Brain (tissue), 1 donor: ENCODE data around the gene NME2.

DNA sequence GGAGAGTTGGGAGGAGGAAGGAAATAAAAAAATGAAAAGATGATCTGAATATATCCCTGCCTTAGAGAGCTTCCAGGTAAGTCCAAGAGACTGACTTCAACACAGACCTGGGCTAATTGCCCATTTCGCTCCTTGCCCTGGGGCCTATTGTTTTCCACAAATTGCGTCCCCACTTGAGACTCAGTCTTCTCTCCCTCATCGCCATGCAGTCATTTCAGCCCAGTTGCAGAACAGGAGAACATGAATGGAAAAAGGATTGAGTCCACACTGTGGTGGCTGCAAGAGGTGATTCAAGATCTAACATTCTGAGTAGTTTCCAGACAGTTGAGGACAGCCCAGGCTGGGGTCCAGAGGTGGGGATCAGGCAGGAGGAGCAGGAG, 21.6 kb upstream of the TOB1 start:
- RRBS = no CpG with 5 or more reads among the region's 3 CpGs

DNA sequence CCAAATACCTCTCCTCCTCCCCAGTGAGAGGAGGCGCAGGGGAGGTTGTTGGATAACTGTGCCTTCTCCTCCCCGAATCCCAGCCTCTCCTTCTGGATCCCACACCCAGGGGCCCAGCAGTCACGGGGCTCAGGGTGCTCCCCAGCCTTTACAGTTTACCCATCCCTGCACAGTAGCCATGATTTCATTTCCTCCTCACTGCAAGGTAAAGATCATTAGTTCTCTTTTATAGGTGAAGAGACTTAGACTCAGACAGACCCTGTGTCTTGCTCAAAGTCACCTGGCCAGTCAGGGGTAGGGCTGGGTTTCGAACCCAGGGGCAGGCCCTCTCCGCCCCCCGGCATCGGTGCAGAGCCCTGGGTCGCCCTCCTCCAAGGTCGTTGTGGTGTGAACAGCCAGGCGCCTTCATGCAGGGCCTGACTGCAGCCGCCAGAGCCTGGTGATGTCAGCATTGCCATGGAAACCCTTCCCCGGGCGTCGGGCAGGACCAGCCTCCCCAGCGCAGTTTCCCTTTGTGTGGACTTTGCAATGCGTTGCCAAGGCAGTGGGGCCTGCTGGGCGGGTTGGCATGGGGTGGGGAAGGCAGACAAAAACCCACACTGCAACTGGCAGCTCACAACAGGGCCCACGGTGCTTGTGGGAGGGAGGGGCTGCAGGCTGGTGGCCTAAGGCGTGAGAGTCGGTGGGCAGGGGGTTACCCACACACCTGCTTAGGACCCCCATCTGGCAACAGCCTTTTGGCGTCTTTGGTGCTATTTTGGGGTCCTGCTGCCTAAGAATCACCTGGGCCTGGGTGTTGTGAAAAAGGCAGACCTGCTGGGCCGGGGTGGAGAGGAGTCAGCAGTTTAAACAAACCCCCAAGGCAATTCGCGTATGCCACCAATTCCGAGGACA, 53.5 kb upstream of the TOB1 start:
- RRBS = no CpG with 5 or more reads among the region's 25 CpGs

DNA sequence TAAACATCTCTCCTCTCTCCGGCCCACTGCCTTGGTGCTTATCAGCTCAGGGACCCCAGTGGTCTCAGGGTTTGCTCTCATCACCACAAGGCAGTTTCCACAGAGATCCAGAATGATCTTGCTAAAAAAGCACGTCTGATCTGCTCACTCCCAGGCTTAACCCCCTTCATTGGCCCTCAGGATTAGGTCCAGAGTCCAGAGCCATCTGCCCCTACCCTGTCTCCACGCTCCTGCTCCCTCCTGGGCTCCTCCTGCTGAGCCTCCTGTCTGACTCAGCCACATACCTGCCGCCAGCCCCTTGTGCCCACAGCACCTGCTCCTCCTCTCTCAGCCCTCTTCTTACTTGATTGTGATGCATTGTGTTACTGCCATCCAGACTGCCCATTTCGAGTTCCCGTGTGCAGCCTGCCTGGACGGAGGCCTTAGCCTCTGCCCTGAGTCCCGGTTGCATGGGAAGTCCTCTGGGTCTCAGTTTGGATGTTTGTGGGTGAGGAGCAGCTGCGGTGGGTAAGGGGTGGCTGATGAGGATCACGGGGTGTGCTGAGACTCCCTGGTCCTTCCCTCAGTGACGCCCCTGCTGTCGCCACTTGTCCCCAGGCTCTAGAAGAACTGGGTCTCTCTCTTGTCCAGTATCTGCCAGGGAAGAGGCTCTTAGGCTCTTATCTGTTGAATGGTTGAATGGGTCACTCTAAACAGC, 76.2 kb upstream of the TOB1 start:
- RRBS = no CpG with 5 or more reads among the region's 12 CpGs

GRCh38 chr17:50943915-50944971, 78.1 kb upstream of the TOB1 start:
- RRBS = no CpG with 5 or more reads among the region's 63 CpGs

DNA sequence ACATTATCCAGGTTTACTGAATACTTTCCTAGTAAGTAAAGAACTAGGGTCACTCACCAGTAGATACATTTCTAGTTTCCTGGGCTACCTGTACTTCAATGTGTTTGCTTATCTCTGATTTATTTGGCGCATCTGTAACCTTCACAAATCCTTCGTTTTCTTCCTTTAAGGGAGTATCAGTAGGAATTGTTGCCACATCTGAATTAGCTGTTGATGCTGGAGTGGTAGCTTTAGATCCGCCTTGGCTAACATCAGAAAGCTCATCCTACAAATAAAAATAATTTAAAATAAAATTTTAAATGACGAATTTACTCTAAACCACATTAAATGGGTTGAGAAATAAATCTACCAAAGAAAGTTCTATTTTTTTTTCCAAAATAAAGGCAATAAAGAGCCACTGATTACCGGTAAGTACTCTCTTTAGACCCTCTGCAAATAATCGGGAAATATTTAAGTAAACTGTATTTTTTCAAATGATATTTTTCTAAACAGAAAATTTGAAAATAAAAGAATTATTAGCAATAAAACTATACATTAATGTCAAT, 99.5 kb downstream of the SPAG9 start:
- RRBS = no CpG with 5 or more reads among the region's 6 CpGs

DNA sequence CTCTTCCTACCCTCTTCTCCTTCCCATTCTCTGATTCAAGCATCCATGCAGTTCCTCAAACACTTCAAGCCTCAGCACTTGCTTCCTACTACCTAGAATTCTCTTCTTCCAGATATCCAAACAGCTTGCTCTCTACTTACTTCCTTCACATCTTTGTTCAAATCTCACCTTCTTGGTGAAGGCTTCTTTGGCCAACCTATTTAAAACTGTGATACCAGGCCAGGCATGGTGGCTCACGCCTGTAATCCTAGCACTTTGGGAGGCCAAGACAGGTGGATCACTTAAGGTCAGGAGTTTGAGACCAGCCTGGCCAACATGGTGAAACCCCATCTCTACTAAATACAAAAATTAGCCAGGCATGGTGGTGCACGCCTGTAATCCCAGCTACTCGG, 38.8 kb downstream of the SPAG9 start:
- RRBS = no CpG with 5 or more reads among the region's 3 CpGs

DNA sequence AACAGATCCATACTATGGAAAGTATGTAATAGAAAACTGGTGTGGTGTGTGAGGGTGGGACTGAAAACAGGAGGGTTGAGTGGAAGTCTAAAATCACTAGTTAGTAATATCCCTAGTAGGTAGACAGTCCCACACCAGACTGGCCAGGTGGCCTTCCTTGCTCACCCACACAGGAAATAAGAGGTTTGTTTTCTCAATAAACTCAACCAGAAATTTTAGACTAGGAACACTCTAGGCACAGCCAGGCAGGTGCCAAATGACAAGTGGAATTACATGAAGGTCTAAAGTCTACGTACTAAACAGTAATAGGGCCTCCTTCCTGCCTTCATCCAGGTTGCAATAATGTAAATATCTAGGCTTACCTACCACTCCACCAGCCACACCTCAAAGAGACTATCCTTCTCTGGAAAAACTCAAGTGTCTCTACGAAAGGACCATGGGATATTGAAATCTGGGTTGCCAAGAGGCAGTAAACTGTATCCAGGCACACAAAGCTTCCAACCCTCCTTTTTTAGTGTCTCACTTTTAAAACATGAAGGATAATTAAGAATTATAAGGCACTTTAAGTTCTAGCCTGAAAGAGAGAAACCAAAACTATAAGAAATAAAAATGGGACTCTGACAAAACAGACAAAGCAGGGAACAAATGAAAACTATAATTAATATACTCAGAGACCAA, 26.8 kb downstream of the SPAG9 start:
- RRBS = no CpG with 5 or more reads among the region's 2 CpGs

DNA sequence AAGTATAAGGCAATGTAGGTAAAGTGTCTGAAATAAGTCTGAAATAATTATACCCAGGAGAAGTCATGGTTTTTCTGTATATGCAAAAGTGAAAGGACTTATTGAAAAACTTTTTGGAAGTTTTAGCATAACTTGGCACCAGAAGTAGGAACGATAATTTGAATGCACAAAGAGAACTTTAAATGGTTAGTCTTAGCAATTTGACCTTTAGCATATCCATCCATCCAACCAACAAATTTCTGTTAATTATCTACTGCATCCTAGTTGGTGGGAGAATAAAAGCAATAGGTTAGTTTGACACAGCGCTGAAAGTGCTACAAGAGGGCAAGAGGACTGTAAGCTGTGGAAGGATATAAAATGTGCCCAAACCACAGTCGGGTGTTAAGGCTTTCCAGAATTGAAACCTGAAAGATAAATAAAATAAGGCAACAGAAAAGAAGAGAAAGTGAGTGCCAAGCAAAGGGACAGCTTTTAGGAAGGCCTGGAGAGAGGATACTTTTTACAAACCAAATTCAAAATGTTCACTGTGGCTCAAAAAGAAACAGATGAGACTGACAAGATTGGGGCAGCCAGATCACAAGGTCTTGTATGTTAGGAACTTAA, 17.6 kb downstream of the SPAG9 start:
- RRBS = no CpG with 5 or more reads among the region's 3 CpGs

DNA sequence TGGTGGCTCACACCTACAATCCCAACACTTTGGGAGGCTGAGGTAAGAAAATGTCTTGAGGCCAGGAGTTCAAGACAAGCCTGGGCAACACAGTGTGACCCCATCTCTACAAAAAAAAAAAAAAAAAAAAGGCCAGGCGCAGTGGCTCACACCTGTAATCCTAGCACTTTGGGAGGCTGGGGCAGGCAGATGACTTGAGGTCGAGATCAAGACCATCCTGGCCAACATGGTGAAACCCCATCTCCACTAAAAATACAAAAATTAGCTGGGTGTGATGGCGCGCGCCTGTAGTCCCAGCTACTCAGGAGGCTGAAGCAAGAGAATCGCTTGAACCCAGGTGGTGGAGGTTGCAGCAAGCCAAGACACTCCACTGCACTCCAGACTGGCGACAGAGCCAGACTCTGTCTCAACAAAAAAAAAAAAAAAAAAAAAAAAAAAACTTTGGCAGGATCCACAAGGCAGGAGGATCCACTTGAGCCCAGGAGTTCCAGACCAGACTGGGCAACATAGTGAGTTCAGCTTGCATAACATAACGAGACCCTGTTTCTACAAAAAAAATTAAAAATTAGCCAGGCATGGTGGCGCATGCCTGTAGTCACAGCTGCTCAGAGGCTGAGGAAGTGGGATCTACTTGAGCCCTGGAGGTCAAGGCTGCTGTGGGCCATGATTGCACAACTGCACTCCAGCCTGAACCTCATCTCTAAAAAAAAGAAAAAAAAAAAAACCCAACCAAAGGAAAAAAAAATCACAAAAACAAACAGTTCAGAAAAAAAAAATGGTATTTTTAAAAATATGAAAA, 8.2 kb downstream of the SPAG9 start:
- RRBS = no CpG with 5 or more reads among the region's 9 CpGs

- RRBS = no CpG with 5 or more reads among the region's 4 CpGs
Measured at GRCh38 chr17:51125878-51126466, 5.3 kb upstream of the SPAG9 start.

DNA sequence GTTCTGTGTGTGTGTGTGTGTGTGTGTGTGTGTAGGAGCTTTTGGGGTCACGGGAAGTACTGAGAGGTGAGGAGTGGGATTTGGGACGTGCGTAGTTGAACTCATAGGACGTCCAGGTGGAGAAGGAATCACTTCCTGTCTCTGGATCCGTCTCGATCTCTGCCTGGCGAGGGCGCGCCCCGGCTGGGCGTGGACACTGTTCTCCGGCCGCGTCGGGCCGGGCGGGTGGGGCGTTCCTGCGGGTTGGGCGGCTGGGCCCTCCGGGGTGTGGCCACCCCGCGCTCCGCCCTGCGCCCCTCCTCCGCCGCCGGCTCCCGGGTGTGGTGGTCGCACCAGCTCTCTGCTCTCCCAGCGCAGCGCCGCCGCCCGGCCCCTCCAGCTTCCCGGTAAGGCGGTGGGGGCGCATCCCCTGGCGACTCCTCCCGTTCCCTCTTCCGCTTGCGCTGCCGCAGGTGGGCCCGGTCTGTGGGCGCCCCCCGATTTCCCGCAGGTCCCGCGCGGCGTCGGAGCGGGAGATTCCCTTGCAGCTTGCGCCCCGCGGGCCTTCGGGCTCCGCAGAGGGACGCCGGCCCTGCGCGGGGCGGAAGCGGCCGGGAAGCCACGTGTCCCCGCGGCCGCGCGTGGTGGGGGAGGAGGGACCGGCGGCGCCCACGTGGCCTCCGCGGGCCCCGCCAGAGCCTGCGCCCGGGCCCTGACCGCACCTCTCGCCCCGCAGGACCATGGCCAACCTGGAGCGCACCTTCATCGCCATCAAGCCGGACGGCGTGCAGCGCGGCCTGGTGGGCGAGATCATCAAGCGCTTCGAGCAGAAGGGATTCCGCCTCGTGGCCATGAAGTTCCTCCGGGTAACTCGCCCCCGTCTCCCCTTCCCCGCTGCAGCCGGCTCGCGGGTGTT, at the start of gene NME2:
Gene NME2 (plus strand): TSS at position 300 of the 895 bp plus-strand sequence.
- RRBS = 2% methylated on average over 69 of the region's 102 CpGs

DNA sequence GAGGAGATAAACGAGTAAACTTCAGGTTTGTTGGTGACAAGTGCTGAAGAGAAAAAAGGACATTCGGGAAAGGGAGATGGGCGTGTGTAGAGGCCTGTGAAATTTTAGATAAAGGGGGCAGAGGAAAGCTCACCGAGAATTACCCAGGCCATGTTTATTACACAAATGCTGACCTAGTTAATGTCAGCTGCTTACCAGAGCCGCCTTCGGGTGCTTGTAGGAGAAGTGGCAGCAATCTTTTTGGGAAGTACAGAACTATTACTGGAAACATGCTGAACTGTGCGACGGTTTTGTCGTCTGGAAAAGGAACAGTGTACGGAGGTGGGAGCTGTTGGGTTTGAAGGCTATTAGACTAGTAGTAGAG, 1.3 kb downstream of the UTP18 start:
- RRBS = no CpG with 5 or more reads among the region's 10 CpGs

GRCh38 chr17:51298132-51298800, 37.9 kb downstream of the UTP18 start:
- RRBS = no CpG with 5 or more reads among the region's 10 CpGs

GRCh38 chr17:51374145-51374673, 113.9 kb downstream of the UTP18 start:
- RRBS = no CpG with 5 or more reads among the region's 4 CpGs

GRCh38 chr17:52132793-52133205, 25.7 kb downstream of the CA10 start:
- RRBS = no CpG with 5 or more reads among the region's 4 CpGs

GRCh38 chr17:54302907-54303297, 480.2 kb downstream of the KIF2B start:
- RRBS = no CpG with 5 or more reads among the region's 1 CpG

DNA sequence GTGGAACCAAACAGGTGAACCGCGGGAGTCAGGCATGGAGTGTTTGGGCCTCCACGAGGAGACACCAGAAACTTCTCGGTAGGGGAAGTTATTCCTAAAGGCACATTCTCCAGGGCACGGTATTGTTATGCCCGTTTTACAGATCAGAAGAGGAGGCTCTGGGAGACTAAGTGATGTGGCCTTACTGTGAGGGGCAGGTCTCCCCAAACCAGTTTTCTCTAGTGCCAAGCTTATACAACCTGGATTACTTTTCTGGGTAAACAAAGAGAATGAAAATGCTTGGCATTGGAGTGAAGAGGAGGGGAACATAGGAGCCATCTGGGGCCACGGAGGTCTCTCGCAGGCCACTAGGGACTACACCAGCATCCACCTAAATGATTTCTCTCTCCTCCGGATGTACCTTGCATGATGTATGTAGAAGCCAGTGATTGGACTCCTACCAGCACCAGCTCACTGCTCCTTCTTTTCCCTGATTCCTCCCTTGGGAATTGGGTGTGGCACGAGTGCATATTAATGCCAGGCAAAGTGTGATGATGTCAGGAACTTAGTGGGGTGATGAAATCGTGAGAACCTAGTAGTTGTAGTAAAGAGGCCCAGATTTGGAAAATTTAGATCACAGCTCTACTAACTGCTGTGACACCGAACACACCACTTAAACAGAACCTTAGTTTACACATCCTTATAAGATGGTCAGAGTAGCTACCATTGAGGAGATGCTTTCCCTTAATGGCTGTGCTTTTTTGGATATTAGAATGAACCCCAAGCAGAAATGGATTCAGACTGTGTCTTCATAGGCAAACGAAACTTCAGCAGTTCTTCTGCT, 727 bp downstream of the TOM1L1 start:
- RRBS = no CpG with 5 or more reads among the region's 13 CpGs

GRCh38 chr17:55446476-55446928, 24.9 kb upstream of the MMD start:
- RRBS = no CpG with 5 or more reads among the region's 3 CpGs

GRCh38 chr17:55575959-55576804, 146.5 kb downstream of the TMEM100 start:
- RRBS = no CpG with 5 or more reads among the region's 7 CpGs